Measurements from ENCODE around the genes DAZAP1, REEP6, MBD3 and BTBD2.

DNA sequence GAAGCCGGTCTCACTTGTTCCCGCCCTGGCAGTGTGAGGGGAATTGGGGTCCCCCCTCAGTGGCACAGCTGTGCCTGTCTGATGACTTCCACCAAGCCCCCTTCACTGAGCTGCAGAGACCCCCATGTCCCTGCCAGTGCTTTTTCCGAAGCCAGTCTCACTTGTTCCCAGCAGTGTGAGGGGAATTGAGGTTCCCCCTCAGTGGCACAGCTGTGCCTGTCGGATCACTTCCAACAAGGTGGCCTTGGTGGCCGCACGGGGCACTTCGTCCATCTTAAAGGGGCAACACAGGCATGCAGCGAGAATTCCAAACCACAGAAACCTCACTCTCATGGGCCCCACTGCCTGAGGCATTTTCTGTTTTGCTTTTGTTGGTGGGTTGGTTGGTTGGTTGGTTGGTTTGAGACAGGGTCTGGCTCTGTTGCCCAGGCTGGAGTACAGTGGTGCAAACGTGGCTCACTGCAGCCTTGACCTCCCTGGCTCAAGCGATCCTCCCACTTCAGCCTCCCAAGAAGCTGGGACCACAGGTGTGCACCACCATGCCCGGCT is 3.8 kb upstream of the NDUFS7 start:
- PRO-cap, result no peak

DNA sequence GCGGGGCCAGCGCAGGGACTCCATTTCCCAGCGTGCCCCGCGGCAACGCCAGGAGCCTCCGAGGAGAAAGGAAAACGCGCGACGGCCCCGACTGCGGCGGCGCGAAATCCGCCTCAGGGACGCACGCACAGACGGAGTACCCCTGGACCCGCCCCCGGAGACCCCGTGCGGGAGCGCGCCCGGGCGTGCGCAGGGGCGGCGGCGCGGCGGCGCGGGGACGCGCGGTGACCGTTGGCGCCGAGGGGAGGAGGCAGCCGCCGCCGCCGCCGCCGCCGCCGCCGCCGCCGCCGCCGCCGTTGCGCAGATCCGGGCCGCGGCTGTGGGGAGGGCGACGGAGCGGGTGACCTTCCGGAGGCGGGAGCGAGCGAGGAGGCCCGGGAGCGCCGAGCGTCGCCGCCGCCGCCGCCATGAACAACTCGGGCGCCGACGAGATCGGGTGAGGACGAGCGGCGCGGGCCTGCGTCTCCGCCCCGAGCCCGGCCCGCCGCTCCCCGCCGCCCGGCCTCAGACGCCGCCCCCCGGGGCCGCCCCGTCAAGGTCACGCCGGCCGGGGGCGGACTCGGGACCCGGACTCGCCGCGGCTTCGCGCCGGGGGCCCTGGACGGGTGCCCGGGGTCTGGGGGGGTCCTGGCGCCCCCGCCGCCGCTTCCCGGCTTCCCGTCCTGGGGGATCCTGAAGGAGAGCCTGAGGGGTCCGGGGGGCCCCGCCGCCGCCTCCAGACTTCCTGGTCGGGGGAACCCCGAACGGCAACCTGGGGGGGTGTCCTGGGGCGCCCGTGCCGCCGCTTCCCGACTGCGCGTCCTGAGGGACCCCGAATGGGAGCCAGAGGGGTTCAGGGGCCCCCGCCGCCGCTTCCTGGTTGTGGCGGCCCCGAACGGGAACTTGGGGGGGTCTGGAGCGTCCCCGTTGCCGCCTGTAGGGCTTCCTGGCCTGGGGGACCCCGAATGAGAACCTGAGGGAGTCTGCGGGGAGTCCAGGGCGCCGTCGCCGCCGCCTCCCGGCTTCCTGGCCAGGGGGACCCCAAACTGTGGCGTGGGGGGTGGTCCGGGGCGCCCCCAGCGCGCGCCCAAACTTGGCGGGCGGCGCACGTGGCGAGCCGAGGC is at the start of gene DAZAP1:
Gene DAZAP1 (plus strand): TSS at position 220 of the 1,103 bp plus-strand sequence.
- PRO-cap, result unidirectional peak, plus-strand start at position 220 of the sequence; unidirectional peak, plus-strand start at position 303 of the sequence; unidirectional peak, plus-strand start at position 414 of the sequence

GRCh38 chr19:1490888-1492093 is at the start of gene REEP6:
Gene REEP6 (plus strand): TSS chr19:1491181.
- PRO-cap, result unidirectional peak, plus-strand start at chr19:1491191

DNA sequence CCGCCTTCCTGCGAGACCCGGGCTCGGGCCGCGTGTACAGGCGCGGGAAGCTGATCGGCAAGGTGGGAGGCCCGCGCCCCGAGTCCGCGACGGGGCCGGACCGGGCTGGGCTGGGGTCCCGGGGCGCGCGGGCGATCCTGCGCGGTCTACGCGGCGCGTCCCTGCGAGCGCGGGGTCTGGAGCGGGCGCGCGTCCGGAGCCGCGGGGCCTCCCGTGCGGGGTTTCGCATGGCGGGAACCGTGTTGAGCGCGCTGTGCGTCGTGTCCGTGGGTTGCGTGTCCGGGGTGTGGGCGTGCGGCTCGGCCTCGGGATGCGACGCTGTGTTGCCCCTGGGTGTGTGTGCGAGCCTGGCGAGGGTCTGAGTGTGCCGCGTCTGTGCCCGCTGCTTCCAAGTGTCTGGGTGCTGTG is 312 bp downstream of the PLK5 start:
- PRO-cap, result no peak

- PRO-cap, result bidirectional peak, plus-strand start at chr19:1592524, minus-strand start at chr19:1592331
Observed at GRCh38 chr19:1592092-1592585, 526 bp downstream of the MBD3 start.

DNA sequence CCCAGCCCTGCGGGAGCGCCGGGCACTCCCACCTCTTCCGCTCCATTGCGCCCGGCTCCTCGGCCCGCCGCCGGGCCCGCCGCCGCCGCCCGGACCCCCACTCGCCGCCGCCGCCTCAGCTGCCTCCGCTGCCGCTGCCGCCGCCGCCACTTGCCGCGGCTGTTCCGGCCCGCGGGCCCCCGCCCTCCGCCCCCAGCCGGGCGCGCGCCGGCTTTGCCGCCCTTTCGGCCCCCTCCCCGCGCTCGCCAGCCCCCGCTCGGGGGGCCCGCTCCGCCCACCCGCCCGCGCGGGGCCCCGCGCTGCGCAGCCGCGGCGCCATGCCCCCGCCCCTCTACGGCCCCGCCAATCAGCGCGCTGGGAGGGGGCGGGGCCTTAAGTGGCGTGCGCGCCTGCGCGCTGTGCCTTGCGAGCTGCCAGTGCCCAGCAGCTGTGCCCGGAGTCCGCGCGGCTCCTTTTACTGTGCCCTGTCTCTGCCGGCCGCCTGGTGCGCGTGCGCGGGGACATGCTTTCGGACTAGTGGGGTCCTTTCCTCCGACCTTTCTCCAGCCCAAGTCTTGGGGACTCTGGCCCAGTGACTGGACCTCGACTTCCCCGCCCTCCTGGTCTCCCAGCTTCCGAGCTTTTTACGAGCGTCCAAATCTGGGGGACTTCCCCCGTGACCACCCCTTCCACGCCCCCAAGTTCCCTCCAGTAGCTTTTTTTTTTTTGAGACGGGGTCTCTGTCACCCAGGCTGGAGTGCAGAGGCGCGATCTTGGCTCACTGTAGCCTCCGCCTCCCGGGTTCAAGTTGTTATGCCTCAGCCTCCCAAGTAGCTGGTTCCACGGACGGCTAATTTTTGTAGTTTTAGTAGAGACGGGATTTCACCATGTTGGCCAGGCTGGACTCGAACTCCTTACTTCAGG is at the start of gene MBD3:
Gene MBD3 (minus strand): TSS at position 280 of the 903 bp plus-strand sequence.
- PRO-cap, result bidirectional peak, plus-strand start at position 416 of the sequence, minus-strand start at position 121 of the sequence

GRCh38 chr19:1650983-1651616 is 1.3 kb downstream of the TCF3 start:
- PRO-cap, result bidirectional peak, plus-strand start at chr19:1651355, minus-strand start at chr19:1651365

- PRO-cap, result no peak
Observed at GRCh38 chr19:1727507-1728039, 25.7 kb upstream of the ONECUT3 start.

- PRO-cap, result no peak
Observed at GRCh38 chr19:1819987-1820545, 8.0 kb upstream of the ATP8B3 start.

DNA sequence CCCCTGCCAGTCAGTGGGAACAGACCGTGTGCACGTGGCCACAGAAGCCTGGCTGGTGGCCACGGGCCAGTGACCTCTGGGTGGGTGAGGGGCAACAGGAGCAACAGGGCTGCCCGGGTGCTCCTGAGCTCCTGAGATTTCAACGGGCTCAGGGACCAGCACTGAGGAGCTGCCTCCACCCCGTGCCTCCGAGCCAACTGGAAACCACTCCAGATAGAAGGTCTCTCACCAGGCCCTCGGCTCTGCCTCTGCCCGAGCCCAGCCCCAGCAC is 14.5 kb upstream of the ATP8B3 start:
- PRO-cap, result no peak

DNA sequence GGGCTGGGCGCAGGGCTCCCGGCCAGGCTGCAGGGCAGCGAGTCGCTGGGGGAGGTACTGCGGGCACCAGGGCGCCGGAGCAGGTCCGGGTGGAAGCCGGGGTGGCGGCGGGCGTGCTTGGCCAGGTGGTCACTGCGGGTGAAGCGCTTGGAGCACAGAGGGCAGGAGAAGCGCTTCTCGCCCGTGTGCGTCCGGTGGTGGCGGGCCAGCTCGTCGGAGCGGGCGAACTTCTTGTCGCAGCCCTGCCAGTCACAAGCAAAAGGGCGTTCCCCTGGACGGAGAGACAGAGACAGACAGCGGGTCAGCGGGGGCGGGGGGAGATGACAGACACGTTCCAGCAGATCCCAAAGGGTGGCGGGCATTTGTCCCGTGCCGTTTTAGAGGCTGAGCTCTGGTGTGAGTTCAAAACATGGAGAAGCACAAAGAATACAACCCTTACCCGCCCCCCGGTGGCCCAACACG is 6.2 kb upstream of the REXO1 start:
- PRO-cap, result no peak

GRCh38 chr19:1864603-1865281 is 1.4 kb upstream of the KLF16 start:
- PRO-cap, result no peak

DNA sequence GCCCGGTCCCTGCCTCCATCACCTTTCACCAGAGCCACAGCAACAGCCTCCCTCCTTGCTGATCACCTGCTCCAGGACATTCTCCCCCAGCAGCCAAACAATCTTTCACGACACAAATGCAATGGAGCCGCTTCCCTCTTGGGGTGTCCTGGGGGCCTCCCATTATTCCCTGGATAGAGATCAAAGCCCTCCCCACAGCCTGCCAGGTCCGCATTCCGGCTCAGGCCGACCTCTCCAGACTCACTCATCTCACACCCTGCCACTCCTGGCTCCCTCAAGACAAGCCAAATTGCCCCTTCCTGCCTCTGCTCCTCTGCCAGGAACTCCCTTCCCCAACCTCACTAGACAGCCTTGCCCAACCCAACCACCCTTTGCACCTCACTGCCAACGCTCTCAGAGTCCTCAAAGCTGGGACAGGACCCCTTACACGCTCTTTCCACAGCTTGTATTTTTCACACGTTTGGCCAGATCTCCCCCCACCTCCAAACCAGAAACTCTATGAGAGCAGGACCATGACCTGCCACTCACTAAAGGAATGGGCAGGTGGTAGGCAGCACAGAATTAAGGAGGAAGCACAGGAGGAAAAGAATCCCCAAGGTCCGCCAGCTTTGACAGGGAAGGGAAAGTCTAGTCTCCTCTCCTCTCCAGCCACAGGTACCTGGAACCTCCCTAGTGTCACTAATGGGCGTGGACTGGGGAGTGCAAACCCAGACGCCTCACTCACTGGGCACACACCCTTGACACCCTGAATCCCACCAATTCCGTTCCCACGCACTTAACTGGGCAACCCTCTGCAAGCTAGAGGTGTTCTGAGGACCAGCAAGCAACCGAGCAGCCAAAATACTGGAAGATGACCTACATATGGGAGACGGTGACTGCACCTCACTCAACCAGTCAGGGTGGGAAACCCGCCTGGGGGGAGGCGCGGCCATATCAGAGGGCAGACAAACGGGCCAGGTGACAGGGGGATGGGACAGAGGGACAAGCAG is 1.3 kb downstream of the ABHD17A start:
- PRO-cap, result no peak

- PRO-cap, result no peak
Observed at GRCh38 chr19:1941326-1941591, 287 bp downstream of the CSNK1G2 start.

GRCh38 chr19:1956879-1957358 is 15.9 kb downstream of the CSNK1G2 start:
- PRO-cap, result no peak

- PRO-cap, result no peak
Observed at GRCh38 chr19:1980332-1981268, 34.9 kb downstream of the BTBD2 start.

DNA sequence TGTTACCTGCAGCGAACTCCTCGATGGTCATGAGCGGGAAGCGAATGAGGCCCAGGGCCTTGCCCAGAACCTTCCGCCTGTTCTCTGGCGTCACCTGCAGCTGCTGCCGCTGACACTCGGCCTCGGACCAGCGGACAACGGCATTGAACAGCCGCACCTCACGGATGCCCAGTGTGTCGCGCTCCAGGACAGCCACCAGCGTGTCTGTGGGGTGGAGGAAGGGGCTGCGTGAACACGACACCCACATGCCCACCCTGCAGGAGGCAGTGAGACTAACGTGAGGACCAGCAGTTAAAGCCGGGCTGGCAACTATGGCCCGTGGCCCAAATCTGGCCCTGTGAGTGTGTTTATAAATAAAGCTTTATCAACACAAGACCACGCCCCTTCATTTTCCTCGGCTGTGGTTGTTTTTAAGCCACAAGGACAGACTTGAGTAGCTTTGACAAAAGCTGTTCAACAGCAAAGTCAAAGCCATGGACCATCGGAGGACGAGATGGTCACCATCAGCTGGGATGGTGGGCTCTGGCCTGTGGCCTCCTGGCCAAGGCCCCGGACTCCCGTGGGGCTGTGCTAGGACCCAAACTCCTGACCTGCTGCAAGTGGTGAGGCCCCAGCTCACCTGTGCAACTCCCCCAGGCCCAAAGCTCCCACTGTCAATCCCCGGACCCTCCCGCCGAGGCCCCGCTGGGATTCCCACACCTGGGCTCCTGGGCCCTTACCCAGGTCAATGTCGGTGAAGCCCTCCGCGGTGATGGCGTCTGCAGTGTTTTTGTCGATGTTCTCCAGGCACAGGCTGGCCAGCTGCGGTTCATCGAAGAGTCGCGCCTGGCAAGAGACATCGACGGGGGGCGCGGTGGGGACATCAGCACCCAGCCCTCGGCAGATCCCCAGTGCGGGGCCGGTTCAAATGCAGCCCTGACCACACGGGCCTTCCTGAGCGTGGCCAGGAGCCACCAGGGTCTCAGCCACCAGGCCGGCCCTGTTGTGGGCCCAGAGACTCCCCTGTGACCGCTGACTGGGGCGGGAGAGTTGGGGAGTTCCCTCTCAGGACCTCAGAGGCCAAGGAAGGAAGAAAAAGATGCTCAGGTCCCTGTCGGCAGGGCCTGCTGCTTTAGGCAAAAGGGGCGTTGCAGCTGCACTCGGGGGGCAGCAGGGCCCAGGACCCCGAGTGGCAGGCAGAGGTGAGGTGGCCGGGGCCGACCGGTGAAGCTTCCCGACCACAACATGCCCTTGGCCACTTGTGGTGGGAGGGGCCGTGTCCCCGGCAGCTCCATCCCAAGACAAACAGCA is 25.1 kb downstream of the BTBD2 start:
- PRO-cap, result no peak

DNA sequence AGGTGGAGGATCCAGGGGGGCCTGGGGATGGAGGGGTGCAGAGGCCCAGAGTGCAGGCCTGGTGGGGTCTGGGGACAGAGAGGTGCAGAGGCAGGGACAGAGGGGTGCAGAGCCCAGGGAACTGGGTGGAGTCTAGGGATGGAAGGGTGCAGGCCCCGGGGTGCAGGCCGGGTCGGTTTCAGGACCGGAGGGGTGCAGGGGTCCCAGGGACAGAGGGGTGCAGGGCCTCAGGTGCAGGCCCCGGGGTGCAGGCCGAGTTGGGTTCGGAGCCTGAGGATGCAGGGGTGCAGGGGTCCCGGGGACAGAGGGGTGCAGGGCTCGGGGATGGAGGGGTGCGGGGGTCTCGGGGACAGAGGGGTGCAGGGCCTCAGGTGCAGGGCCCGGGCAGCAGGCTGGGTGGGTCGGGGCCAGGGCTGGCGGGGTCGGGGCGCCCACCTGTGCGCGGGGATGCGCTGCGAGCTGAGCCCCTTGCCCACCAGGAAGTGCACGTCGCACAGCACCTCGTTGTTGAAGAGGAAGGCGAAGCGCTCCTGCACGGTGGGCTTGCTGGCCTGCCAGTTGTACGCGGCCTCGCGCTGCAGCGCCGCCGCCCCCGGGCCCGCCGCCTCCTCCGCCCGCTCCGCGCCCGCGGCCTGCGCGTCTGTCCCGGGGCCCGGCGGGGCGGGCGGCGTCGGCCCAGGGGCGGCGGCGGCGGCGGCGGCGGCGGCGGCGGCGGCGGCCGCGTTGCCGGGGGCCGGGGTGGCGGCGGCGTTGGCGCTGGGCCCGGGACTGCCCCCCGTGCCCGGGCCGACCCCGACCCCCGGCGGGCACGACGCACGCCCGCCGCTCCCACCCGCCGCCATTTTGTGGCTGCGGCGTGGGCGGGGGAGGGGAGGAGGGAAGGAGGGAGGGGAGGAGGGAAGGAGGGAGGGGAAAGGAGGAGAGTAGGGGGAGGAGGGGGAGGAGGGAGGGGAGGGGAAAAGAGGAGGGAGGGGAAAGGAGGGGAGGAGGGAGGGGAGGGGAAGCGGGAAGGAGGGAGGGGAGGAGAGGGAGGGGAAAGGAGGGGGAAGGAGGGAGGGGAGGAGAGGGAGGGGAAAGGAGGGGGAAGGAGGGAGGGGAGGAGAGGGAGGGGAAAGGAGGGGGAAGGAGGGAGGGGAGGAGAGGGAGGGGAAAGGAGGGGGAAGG is at the start of gene BTBD2:
Gene BTBD2 (minus strand): TSS at position 853 of the 1,164 bp plus-strand sequence.
- PRO-cap, result unidirectional peak, minus-strand start at position 644 of the sequence; unidirectional peak, minus-strand start at position 847 of the sequence

DNA sequence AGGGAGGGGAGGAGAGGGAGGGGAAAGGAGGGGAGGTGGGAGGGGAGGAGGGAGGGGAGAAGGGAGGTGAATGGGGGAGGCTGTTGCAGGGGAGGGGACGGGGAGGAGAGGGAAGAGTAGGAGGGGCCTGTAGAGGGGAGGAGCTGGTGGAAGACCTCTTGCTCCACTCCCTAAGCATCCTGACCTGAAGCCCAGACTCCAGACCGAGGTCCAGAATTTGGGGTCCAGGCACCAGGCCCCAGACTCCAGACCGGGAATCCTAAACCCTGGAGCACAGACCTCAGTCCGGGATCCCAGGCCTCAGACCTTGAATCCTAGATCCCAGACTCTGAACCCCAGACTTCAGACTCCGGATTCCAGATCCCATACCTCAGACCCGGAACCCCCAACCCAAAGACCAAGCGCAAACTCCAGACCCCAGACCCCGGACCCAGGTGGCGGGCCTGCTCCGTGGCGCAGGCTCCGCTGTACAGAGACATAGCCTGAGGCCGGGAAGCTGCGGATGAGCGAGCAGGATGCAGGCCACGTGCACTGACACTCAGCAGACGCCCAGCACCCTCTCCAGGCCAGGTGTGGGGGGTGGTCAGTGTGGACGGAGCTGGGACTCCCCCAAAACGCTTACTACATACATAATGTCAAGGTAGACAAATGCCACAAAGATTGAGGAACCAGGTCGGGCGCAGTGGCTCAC is 657 bp upstream of the BTBD2 start:
- PRO-cap, result no peak

GRCh38 chr19:2041049-2041667 is 9.9 kb downstream of the MKNK2 start:
- PRO-cap, result no peak